Testis (tissue), 5 donors: ENCODE measurements around a stretch of chr10.

DNA sequence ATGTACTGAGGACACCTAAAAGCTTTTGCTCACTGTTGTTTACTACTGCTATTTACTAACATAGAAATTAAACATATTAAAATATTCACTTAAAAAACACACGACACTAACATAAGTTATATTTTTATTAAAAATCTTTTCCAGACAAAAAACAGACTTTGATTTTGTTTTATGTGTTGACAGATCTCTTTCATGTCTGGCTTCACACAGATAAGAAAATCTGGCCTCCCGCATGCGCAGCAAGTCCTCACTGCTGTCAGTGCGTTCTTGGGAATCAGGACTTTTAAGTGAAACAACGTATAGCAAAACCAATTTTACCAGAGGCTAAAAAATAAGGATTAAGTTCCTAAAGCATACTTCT is 1.2 kb upstream of the IDI1 start:
- PRO-cap, 3 experiments = peak in 1 of 3 experiments; most common minus-strand start position 208 of the sequence (in 1)
- RAMPAGE, long total RNA, 2 experiments = no peak in any of the 2 experiments
- RRBS = no CpG with 5 or more reads among the region's 5 CpGs

GRCh38 chr10:1063250-1063870 is 7.2 kb downstream of the WDR37 start:
- PRO-cap, 3 experiments = no peak in any of the 3 experiments
- RAMPAGE, long total RNA, 2 experiments = start-site peak on the plus strand in 1 of 2 experiments, at chr10:1063413-1063850 at its widest, 19 reads per replicate
- RRBS = no CpG with 5 or more reads among the region's 7 CpGs

- PRO-cap, 3 experiments = peak in 3 of 3 experiments; most common minus-strand start chr10:1188274 (in 2)
- RAMPAGE, long total RNA, 2 experiments = no peak in any of the 2 experiments
- RRBS = no CpG with 5 or more reads among the region's 21 CpGs
Measured at GRCh38 chr10:1187866-1189017, 132.1 kb downstream of the WDR37 start.

GRCh38 chr10:1200133-1200499 is 143.9 kb downstream of the WDR37 start:
- PRO-cap, 3 experiments = no peak in any of the 3 experiments
- RAMPAGE, long total RNA, 2 experiments = no peak in any of the 2 experiments
- RRBS = no CpG with 5 or more reads among the region's 7 CpGs

GRCh38 chr10:1297647-1298053 is 241.5 kb downstream of the WDR37 start:
- PRO-cap, 3 experiments = no peak in any of the 3 experiments
- RAMPAGE, long total RNA, 2 experiments = no peak in any of the 2 experiments
- RRBS = 52% methylated on average over 4 of the region's 9 CpGs

DNA sequence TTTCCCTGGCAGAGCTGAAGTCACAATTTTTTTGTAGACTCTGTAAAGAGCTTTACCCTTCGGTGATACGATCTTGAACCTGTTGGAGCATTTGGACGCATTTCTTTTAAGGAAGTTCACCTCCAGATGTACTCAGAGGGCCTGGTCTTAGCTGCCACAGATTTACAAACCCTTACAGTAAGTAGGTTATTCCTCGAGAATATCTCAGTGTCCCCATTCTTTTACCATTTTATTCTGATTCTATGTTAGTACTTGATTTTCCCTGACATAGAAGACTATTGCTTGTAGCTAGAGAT is 2.7 kb downstream of the PFKP start:
- PRO-cap, 3 experiments = no peak in any of the 3 experiments
- RAMPAGE, long total RNA, 2 experiments = no peak in any of the 2 experiments
- RRBS = no CpG with 5 or more reads among the region's 4 CpGs

DNA sequence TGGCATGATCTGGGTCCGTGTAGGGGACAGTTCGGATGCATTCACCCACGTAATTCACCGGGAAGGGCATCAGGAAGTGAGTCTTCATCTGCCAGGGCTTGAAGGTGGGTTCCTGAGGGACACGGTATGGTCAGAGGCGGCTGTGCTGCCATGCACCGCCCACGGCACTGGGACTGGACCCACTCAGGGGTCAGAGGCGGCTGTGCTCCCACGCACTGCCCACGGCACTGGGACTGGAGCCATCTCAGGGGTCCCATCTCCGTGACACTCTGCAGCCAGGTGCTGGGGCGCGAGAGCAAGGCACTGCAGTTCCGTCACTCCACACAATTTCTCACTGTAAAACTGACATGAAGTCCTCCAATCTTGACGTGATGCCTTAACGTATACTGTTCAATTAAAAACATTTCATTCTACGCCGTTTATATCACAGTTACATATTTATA is 29.2 kb downstream of the PITRM1 start:
- PRO-cap, 3 experiments = no peak in any of the 3 experiments
- RAMPAGE, long total RNA, 2 experiments = no peak in any of the 2 experiments
- RRBS = no CpG with 5 or more reads among the region's 19 CpGs

DNA sequence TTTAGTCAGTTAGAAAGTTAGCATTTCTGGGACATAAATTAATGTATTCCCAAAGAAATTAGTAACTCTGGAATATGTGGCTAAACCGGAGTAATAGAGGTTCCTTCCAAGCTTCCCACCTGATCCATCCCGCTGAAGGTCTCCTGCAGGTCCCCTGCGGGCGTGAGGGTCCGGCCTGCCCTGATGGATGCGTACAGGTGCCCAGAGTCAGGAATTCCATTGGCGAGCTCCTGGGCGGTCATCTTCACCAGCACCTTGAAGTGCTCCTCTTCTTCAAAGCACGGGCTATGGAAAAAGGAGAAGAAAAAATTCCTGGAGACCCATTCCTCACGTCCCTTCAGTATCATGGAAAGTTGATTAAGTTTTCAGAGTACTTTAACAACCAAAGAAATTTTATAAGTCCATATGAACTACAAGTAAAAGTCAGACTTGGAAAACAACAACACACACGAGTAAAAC is 25.1 kb downstream of the PITRM1 start:
- PRO-cap, 3 experiments = no peak in any of the 3 experiments
- RAMPAGE, long total RNA, 2 experiments = no peak in any of the 2 experiments
- RRBS = 94% methylated on average over 4 of the region's 11 CpGs

DNA sequence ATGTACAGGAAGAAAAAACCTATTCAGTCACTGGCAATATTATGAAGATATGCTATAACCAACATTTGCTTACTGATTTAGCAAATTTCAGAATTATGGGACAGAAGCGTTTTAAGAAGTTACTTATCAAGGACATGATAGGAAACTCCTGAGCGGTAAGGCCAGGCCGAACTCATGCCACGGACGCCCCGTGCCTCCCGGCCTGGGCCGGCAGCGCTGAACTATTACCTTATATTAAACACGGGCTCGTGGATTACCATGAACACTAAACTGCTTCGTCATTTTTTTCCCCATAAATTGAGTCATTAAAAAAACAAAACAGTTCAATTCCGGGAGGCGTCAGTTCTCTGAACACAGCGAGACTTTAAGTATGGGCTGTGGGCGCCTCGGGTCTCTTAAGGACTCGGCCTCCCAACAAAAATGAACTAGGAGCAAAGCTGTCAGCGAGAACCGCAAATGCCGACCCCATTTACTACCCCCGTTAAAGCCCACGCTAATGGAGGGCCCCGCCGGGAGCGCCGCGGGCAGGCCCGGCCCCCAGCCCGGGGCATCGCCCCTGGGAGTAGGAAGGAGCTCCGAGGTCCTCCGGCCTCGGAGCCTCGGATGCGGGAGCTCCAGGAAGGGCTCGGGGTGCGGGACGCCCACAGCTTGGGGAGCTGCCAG is 497 bp downstream of the PITRM1 start:
- PRO-cap, 3 experiments = peak in 2 of 3 experiments; most common plus-strand start position 321 of the sequence (in 2)
- RAMPAGE, long total RNA, 2 experiments = no peak in any of the 2 experiments
- RRBS = 2% methylated on average over 10 of the region's 39 CpGs

- PRO-cap, 3 experiments = no peak in any of the 3 experiments
- RAMPAGE, long total RNA, 2 experiments = no peak in any of the 2 experiments
- RRBS = no CpG with 5 or more reads among the region's 14 CpGs
Measured at GRCh38 chr10:3294870-3295470, 122.4 kb upstream of the PITRM1 start.

DNA sequence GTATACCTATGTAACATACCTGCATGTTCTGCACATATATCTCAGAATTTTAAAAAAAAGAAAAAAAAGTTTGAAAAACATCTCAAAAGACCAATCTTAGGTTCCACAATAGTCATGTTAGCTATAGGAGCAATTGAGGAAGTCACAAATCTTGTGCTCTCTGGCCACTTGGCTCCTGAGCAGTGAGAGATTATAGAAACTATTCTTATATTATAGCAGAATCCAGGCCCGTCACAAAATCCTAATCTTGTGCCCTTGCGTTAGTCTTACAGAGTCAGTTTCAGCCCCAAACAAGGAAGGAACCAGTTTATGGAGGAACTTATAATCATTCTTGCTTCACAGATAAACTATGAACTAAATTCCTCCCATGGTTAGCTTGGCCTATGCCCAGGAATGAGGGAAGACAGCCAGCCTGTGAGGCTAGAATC is 199.6 kb upstream of the PITRM1 start:
- PRO-cap, 3 experiments = no peak in any of the 3 experiments
- RAMPAGE, long total RNA, 2 experiments = no peak in any of the 2 experiments
- RRBS = no CpG with 5 or more reads among the region's 2 CpGs

- PRO-cap, 3 experiments = no peak in any of the 3 experiments
- RAMPAGE, long total RNA, 2 experiments = no peak in any of the 2 experiments
- RRBS = 13% methylated on average over 4 of the region's 25 CpGs
Measured at GRCh38 chr10:3471918-3473187, 299.8 kb upstream of the PITRM1 start.

- PRO-cap, 3 experiments = no peak in any of the 3 experiments
- RAMPAGE, long total RNA, 2 experiments = no peak in any of the 2 experiments
- RRBS = no CpG with 5 or more reads among the region's 6 CpGs
Measured at GRCh38 chr10:3484561-3484914, 300.5 kb downstream of the KLF6 start.

- PRO-cap, 3 experiments = no peak in any of the 3 experiments
- RAMPAGE, long total RNA, 2 experiments = no peak in any of the 2 experiments
- RRBS = no CpG with 5 or more reads among the region's 10 CpGs
Measured at GRCh38 chr10:3538196-3538750, 246.7 kb downstream of the KLF6 start.

GRCh38 chr10:3574453-3574905 is 210.5 kb downstream of the KLF6 start:
- PRO-cap, 3 experiments = no peak in any of the 3 experiments
- RAMPAGE, long total RNA, 2 experiments = no peak in any of the 2 experiments
- RRBS = no CpG with 5 or more reads among the region's 10 CpGs

GRCh38 chr10:3667998-3669115 is 116.7 kb downstream of the KLF6 start:
- PRO-cap, 3 experiments = no peak in any of the 3 experiments
- RAMPAGE, long total RNA, 2 experiments = no peak in any of the 2 experiments
- RRBS = 72% methylated on average over 4 of the region's 29 CpGs

GRCh38 chr10:3757172-3757857 is 27.7 kb downstream of the KLF6 start:
- PRO-cap, 3 experiments = no peak in any of the 3 experiments
- RAMPAGE, long total RNA, 2 experiments = no peak in any of the 2 experiments
- RRBS = no CpG with 5 or more reads among the region's 10 CpGs

DNA sequence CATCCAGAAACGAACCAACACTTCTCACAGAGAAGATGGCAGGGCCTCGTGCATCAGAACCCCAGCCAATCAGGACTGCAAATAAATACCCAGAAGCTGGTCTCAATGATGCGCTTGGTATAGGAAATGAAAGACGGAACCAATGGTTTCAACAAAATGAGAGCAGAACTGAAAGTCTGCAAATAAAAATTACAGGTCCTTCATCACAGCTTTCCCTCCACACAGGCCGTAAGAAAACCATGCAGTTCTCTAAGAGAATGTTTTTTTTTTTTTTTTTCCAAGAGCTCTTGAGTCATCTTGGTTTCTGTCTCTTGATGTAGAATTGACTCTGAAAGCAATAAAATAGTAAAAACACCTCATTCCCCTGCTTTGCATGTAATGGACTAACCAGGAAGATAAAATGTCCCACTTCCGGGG is 23.8 kb downstream of the KLF6 start:
- PRO-cap, 3 experiments = no peak in any of the 3 experiments
- RAMPAGE, long total RNA, 2 experiments = no peak in any of the 2 experiments
- RRBS = no CpG with 5 or more reads among the region's 6 CpGs

- PRO-cap, 3 experiments = no peak in any of the 3 experiments
- RAMPAGE, long total RNA, 2 experiments = no peak in any of the 2 experiments
- RRBS = no CpG with 5 or more reads among the region's 13 CpGs
Measured at GRCh38 chr10:3807507-3807955, 22.5 kb upstream of the KLF6 start.

GRCh38 chr10:3976614-3977193 is 191.7 kb upstream of the KLF6 start:
- PRO-cap, 3 experiments = no peak in any of the 3 experiments
- RAMPAGE, long total RNA, 2 experiments = no peak in any of the 2 experiments
- RRBS = no CpG with 5 or more reads among the region's 2 CpGs